Measurements from ENCODE around the genes ANXA2R and HCN1.

DNA sequence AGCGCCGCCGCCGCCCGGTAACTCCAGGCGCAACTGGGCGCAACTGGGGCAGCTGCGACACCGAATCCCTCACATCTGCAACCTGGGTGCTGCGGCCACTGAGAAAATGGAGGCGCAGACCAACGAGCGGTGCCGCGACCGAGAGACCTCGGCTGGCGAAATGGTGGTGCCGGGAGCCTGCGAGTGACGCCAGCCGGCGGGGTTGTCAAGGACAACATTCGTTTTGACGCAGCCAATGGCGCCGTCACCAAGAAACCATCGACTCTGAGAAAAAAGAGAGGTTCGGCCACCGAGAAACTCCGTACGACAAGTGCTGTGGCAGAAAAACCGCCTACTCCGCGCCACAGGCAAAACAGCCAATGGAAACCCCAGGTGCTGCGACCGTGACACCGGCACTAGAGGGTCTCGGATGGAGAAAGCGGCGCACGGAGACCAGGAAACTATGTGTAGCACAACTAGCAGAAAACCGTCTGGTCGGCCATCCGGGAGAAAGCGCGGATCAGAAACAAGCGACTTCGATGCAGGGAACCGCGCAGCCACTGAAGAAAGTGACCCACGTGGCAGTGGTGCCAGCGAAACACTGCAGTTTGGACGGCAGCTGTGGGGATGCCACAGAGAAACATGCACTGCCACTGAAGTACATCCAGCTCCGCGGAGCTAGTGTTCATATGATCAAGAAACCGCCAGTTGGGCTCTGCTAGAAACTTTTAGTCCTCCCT lies 88.8 kb downstream of the ANXA2R start:
- PRO-cap, result bidirectional peak, plus-strand start at position 101 of the sequence, minus-strand start at position 161 of the sequence; bidirectional peak, plus-strand start at position 398 of the sequence, minus-strand start at position 257 of the sequence; bidirectional peak, plus-strand start at position 485 of the sequence, minus-strand start at position 541 of the sequence

DNA sequence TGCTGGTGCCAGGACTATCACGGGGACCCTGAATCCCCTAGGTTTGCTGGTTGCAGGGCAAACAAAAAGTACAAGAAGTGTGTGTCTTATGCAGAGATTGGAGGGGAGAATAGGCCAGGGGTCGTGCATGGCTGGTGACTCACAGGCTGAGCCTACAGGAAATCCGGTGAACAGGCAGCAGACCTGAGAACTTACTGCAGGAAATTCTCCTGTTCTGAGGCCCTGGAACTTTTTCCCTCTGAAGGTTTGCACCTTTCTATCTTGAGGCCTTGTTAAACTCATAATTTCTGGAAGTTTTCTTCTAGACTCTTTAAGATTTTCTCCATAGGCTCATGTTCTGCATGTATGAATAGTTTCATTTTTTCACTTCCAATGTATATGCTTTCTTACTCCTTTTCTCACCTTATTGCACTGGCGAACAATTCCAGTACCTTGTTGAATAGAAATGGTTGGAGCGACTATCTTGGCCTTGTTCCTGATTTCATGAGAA lies 5.4 kb downstream of the ANXA2R start:
- PRO-cap, result no peak

DNA sequence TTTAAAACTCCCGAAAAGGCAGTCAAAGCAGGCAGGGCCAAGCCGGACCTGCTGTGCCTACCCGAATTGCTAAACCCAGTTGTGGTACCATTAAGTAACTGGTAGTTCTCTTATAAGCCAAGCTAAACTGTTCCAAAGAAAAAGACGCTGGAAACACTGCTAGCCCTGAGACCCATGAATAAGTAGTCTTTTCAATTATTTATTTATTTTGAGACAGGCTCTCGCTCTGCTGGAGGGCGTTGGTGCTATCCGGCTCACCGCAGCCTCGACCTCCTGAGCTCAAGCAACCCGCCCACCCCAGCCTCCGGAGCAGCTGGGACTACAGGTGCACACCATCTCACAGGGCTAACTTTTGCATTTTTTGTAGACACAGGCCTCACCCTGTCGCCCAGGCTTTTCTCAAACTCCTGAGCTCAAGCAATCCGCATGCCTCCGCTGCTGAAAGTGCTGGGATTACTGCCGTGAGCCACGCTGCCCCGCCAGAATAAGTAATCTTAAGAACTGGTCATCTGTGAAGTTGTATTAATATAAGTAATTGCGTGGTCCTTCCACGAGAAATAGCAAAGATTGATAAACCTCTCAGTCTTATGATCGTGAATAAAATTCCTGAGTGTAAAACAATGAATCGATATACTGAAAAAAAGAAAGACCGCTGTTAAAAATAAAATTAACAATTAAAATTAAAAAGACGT lies 1.6 kb downstream of the ANXA2R start:
- PRO-cap, result no peak

DNA sequence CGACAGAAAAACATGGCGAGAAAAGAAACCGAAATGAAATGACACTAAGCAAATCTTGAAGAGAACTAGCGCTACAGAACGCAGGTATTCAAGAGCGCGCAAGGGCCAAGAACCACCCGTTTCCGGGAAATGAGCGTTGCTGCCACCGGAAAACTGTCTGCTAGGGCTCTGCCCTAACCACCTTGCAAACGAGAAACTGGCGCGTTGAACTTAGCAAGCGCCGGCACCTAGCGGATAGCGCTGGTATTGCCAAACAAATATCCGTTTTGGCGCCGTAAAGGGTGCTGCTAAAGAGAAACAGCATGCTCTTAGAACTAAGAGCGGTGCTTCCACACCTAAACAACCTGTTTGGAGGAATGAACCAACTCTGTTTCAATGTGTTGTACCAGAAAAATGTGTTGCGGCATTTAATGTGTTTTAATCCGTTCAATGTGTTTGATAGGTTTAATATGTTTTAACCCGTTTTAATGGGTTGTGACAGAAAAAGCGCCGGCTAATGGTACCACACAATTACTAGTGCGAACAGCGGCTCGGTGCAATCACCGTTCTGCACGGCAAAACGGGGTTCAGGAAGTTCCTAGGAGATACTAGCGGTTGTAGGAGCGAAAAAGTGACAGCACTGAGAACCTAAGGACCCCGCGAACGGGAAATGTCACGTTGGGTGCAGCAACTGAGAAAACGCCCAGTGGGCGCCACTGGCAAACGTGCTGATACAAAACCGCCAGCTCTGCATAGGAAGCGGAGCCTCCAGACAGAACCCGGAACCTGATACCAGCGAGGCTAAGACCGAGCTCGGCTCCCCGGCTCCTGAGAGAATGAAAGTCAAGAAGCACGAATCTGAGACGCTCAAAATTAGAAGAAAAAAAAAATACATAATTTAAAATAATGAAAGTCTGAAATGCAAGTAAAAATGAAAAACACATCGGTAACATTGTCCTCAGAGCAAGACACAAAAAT lies at the start of gene ANXA2R:
ANXA2R (minus strand) TSS at position 63 of the 957 bp plus-strand sequence.
- PRO-cap, result unidirectional peak, minus-strand start at position 67 of the sequence; unidirectional peak, minus-strand start at position 124 of the sequence; bidirectional peak, plus-strand start at position 741 of the sequence, minus-strand start at position 706 of the sequence

DNA sequence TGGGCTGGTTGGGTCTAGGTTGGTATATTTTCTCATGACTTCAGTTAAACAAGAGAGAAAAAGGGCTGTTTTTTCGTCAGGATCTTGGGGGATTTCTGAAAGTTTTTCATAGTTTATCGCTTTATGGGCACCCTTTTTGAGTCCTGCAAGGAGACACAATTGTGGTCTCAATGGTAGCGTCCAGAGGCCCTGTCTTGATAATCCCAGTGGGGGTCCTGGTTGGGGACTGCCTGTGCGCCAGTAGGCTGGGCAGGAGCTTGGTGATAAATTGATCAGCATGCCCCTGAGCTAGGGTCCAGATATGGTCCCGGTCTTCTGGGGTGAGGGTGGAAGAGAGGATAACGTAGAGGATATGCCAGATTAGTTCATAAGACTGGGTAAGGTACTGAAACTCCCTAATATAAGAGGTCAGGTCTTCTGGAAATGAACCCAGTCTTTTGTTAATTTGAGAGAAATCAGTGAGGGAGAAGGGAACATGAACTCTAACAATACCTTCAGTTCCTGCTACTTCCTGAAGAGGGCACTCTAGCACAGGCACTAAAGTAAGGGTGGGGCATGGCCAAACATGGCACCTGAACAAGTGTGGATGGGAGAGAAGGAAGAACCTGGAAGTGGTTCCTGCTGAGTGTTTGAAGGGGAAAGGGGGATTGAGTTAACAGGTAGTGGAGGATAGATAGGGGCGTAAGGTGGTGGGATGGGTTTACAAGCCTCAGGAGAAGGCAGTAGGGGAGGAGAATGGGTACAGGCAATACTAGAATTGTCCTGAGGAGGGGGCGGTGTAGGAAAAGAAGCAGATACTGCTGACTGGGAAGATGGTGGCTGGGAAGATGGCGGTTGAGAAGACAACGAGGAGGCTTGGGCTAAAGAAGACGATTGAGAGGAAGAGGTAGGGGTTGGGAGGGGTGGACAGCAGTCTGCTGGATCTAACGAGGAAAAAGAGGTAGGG lies 33.7 kb upstream of the ANXA2R start:
- PRO-cap, result no peak

DNA sequence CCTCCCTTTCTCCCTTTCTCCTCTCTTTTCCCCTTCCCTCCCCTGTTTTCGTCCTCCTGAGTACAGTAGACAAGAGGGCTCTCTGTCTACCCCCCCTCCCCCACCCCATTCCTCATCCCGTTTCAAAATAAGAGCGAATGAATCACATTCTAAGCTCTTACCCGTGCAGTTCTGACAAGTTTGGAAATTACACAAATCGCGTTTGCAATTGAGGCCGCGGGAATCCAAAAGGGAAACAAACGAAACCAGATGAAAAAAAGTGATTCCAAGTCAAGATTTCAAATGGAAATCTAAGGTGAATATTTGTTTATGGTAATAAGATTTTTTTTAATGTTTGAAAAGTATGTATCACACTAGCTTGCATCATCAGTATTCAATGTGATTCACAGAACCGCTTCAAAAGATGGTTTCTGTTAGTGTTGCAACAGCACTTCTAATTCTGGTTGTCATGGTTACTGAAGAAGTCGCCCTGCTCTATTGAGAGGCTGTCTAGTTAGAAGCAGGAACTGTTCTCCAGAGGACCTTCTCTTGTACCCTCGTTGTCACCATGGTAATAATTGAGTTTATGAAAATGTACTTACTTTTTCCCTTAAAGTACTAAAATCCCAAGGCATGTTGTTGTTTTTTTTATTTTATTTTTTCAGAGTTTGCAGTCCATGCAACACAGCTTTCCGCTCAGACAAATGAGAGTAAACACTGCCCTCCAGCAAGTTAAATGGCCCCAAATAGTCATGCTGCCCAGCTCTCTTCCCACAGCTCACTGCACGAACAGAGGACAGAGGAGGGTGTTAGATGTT lies 1.5 kb downstream of the NIM1K start:
- PRO-cap, result no peak

- PRO-cap, result no peak
These were observed 26.0 kb downstream of the HMGCS1 start for GRCh38 chr5:43287292-43287606.

GRCh38 chr5:43603407-43604361 lies 704 bp downstream of the NNT start:
- PRO-cap, result unidirectional peak, minus-strand start at chr5:43603533; bidirectional peak, plus-strand start at chr5:43604041, minus-strand start at chr5:43603936; unidirectional peak, minus-strand start at chr5:43604131

DNA sequence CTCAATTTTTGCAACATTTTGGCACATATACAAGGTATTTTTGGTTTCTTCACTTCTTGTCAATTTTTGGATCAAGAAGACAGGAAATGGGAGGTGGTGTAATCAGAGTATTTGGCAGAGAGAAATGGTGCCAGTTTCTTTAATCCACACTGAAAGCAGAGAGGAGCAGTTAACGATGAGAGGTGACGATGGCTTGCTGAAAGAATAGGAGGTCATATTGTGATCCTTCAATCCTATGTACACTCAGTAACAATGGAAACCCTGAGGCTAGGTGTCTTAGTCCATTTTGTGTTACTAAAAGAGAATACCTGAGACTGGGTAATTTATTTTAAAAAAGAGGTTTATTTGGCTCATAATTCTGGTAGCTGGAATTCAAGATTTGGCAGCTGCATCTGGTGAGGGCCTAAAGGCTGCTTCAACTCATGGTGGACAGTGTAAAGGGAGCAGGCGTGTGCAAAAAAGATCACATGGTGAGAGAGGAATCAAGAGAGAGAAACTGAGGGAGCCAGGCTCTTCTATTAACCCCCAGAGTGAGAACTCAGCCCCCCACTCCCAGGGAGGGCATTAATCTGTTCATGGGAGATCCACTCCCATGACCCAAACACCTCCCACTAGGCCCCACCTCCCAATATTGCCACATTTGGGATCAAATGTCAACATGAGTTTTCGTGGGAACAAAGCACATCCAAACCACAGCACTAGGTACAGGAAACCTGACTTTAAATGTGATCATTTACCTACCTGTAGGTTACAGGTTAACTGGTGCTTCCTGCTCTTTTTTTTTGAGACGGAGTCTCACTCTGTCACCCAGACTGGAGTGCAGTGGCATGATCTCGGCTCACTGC lies 16.7 kb downstream of the NNT start:
- PRO-cap, result no peak

DNA sequence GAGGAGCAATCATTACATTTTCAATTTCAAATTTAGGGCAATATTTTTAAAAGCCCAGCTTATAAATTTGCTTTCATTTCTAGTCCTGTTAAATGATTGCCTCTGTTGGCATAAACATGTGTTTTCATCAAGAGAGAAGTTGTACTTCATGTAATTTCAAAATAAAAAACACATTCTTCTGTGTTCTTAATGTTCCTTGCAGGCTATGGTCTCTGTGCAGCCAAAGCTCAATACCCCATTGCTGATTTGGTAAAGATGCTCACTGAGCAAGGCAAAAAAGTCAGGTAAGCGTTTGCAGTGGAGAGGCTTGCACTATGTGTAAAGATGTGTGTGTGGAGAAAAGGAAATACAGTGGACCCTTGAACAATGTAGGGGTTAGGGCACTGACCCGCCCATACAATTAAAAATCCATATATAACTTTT lies 74.6 kb downstream of the NNT start:
- PRO-cap, result no peak

GRCh38 chr5:45695963-45696768 lies at the start of gene HCN1:
HCN1 (minus strand) TSS chr5:45696380.
- PRO-cap, result no peak

- PRO-cap, result unidirectional peak, plus-strand start at chr5:50440692; bidirectional peak, plus-strand start at chr5:50440816, minus-strand start at chr5:50440732
These were observed 503 bp downstream of the EMB start for GRCh38 chr5:50440599-50440970.

GRCh38 chr5:50668198-50668659 lies 1.8 kb downstream of the PARP8 start:
- PRO-cap, result bidirectional peak, plus-strand start at chr5:50668310, minus-strand start at chr5:50668061

GRCh38 chr5:52702762-52703197 lies 84.9 kb upstream of the ITGA1 start:
- PRO-cap, result no peak

GRCh38 chr5:52777180-52777505 lies 10.6 kb upstream of the ITGA1 start:
- PRO-cap, result no peak

DNA sequence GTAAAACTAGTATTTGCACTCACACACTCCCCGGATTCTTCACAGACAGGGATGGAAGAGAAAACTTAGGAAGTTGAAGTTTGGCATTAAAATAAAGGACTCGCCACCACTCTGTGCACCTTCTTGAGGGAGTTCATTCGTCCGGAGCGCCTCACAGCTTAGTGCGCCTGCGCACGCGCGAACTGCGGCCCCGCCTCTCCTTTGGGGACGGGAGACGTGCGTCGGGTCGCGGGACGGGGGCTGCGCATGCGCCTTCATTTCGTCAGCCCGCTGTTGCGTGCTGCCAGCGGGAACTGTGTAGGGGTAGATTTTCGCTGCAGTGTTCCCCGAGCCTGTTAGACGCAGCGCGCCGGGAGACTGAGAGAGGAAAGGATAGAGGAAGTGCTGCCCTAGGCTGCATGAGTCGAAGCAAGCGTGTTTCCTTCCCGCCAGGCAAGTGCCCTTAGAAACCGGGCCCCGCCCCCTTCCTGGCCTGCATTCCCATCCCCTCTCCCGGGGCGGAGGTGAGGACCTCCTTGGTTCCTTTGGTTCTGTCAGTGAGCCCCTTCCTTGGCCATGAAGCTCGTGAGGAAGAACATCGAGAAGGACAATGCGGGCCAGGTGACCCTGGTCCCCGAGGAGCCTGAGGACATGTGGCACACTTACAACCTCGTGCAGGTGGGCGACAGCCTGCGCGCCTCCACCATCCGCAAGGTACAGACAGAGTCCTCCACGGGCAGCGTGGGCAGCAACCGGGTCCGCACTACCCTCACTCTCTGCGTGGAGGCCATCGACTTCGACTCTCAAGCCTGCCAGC lies 12.3 kb downstream of the ITGA1 start:
- PRO-cap, result bidirectional peak, plus-strand start at position 319 of the sequence, minus-strand start at position 160 of the sequence; bidirectional peak, plus-strand start at position 489 of the sequence, minus-strand start at position 410 of the sequence

DNA sequence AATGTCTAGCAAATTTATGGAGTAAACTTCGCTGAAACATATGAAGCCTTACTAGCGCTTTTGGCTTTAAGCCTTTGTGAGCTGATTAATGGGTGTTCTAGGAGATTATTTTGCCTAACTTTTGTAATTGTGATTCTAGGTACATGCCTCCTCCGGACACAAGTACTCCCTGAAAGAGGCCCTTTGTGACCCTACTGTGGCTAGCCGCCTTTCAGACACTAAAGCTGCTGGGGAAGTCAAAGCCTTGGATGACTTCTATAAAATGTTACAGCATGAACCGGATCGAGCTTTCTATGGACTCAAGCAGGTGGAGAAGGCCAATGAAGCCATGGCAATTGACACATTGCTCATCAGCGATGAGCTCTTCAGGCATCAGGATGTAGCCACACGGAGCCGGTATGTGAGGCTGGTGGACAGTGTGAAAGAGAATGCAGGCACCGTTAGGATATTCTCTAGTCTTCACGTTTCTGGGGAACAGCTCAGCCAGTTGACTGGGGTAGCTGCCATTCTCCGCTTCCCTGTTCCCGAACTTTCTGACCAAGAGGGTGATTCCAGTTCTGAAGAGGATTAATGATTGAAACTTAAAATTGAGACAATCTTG lies 13.7 kb downstream of the ITGA1 start:
- PRO-cap, result no peak

DNA sequence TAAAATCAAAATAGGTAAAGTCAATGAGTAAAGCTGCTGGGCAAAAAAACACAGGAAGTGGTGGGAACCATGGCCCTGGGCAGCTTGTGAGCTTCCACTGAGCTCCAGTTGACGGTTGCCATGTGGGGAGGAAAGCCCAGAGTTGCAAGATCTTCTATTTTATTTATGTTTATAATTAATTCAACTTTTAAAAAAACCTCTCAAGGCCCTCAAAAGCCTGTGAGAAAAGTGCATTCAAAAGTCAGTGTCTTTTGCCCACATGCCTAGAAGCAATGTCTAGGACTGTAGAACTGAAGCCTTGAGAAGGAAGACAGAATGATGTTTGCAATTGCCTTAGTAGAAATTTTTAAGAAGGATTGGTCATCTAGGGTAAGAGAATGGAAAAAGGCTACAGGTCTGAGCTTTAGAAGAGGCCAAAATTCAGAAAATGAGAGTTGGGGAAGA lies 81.4 kb upstream of the ITGA2 start:
- PRO-cap, result no peak

DNA sequence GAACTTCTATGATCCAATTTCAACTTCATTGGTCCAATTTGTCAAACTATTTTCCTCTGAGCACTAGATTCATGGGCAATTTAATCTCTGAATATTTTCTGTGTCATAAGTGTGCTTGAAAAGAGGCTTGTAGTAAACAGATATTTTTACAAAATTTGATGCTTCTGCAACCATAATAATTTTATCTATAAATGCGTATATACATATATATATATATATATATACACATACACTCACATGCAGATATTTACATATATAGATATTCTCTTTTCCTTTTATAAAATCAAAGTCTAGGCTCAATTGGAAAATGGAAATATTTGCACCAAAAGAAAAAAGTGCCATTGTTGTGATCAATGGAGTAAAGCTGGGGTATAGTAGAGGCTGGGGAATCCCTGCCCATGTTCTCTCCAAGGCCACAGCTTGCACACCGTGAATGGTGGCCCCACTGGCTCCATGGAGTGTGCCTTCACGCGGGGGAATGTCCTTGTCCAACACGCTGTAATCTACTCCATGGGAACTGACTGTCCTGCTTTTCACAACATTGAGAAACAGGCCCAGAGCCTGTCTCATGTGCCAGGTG lies 33.3 kb upstream of the ITGA2 start:
- PRO-cap, result no peak

DNA sequence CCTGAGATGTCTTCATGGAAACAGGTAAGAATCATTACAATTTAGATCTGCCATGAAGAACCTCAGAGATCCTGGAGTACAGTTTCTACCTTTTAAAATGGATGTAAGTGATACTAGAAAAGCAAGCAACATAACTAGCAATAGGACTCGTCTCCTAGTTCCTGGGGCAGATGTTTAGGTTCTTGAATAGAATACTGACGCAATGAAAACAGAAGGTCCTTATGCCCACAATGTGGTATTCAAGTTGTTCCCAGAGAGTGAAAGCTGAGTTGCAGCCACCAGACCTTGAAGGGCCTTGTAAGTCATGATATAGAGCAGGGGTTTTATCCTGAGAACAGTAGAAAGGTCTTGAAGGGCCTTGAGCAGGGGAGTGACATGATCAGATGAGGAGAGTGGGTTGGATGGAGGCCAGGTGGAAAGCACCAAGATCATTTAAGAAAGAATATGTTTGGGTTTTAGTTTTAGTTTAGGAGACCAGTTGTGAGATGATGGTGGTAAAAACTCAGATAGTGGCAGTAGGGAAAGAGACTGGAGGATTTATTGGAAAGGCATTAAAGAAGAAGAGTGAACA lies 5.8 kb downstream of the ITGA2 start:
- PRO-cap, result no peak

Measured in rectum (tissue), 1 donor.